Zone of skin (tissue), 1 donor: ENCODE results near the genes RCOR1 and LBHD2.

DNA sequence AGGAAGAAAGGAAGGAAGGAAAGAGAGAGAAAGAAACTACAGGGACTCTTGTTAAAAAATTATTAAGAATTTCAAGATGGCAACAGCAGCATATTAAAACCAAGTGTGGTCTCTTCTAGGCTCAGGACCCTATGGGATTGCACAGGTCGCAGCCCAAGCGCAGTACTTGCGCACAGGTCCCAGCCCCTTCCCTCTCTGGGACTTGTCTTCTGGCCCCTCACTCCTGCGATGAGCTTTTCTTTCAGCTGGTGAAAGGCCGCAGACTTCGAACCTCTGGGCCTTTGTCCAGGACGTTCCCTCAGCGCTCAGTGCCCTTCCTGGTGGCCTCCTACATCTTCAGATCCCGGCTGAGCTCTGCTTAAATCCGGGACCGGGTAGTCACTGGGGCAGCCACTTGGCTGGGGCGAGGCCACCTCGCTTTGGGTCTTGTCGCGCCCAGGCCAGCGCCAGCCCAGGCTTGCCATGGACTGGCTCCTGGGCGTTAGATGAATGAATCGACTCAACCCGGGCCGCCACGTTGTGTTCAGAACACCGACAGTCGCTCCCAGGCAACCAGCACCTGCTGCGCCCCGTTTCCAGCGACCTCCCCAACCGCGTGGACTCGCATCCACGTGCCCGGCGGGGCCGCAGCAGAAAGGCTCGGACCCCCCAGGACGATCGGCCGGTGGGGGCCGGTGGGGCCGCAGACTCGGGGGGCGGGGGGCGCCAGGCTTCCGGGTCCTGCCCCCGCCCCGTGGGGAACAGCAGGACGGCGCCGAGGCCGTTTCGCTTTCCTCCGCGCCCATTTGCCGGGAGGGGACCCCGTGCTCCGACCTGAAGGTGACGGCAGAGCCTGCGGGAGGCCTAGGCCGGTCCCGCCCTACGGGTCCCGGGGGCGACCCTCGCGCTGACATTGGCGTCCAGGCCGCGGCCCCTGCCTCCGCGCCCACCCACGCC lies 37.6 kb upstream of the RCOR1 start:
- RRBS: 1% methylated on average over 45 of the region's 70 CpGs

DNA sequence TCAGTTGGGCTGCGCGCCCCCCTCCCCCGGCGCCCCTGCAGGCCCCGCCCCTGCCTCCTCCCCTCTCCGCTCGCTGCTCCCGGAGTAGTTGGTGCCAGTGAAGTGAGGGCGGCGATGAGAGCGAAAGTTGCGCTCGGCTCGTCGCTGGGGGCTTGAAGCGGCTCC lies at the start of gene RCOR1:
TSS of gene RCOR1 (plus strand) at position 91 of the 165 bp plus-strand sequence.
- RRBS: 2% methylated on average over 8 of the region's 16 CpGs

- RRBS: no CpG with 5 or more reads among the region's 9 CpGs
These were observed 80.8 kb upstream of the TRAF3 start for GRCh38 chr14:102696342-102696951.

DNA sequence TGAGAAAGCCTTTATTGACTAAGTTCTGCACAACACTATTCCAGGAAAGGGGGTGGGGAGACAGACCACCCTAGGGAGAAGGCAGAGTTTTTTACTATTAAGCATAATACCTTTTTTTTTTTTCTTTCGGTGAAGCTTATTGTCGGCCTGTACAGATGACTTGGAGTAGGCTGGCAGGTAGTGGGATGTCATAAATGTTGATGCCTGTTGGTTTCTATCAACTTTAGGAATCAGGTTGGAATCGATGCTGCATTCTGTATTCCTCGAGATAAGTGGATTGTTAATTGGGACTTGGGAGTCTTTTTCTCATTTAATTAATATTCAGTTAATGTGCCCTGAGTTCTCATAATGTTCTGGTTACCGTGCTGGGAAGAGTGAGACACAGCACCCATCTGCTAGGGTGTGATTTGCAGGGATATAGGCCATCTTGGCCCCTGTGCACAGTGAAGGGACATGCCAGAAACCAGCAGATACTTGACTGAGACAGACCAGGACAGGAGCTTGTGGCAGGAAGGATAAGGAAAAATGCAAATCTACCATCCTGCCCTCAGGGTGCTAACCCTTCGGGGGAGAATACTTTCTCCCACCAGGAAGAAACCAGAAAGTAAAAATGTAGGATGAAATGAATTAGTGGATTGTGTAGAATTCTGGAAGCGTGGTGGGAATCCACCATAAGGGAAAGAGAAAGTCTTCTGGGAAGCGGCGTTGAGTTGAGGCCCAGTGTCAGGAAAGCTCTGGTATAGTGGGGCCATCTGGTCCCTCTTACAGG lies 3.3 kb downstream of the TRAF3 start:
- RRBS: no CpG with 5 or more reads among the region's 9 CpGs

DNA sequence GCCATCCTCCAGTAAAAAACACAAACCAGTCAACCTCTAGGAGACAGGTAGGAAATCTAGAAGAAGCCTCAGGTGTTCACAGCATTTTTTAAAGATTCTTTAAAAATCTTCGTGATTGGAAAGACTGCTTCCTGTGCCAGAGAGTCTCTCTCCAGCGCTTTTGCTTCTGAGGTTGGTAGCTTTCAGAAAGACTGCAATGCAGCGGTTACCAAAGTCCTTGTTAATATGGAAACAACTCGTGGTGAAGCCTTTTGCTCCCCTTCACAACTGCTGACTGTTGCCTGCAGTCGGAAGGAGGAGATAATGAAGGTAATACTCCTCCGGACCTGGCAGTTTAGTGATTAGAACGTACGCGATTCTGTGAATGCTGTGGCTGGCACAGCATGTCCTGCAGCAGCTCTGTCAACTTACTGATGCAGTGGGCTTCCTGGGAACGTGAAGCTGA lies 50.9 kb downstream of the TRAF3 start:
- RRBS: no CpG with 5 or more reads among the region's 10 CpGs

DNA sequence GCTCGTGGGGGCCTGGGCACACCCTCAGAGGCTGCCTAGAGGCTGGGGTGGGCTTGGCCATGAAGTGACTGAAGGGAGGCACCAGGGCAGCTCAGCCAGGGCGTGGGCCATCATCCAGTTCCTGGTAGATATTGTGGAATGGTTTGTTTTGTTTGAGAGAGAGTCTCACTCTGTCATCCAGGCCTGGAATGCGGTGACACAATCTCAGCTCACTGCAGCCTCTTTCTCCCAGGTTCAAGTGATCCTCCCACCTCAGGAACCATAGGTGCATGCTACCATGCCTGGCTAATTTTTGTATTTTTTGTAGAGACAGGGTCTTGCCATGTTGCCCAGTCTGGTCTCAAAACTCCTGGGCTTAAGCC lies 43.3 kb upstream of the AMN start:
- RRBS: no CpG with 5 or more reads among the region's 3 CpGs

GRCh38 chr14:102923194-102923560 lies 714 bp downstream of the AMN start:
- RRBS: 4% methylated on average over 13 of the region's 20 CpGs

GRCh38 chr14:103052292-103052819 lies 5.0 kb downstream of the CDC42BPB start:
- RRBS: no CpG with 5 or more reads among the region's 10 CpGs

DNA sequence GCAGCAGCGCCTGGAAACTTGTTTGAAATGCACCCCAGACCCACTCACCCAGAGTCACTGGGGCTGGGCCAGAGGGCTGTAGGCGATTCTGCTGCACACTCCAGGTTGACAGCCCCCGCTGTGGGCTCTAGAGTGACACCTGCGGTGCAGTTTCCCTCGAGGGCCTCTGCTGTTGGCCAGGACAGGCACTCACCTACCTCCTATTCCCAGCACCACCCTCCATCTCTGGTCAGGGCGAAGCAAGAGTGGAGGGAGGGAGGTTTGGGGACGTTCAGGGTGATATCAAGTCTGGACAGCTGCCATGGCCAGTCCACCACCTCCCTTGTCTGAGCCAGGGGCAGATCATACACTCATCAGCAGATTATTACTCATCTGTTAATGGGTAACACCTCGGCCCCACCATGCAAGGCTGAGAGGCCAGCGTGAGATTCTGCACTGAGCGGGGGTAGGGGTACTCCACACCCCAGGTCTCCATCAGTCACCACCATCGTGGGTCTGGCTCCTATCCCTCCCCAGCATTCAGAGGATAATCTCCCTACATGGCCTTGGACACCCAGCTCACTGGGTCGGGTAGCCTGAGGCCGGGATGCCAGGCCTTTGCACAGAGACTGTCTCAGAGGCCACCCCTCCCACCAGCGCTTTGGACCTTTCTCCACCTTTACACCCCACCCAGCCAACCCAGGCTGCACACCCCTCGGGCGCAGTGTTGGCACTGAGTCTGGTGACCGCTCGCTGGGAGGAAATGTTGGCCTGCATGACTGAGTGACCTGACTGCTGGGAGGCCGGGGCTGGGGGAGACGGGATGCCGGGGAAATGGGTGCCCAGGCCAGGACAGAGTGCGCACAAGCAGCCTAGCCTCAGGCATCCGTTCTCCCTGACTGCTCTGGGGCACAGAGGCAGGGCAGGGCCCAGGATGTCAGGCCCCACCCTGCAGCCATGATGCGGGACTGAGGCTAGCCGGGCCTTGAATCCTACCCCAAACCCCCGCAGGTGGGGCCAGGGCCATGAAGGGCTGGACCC lies 10.8 kb upstream of the LBHD2 start:
- RRBS: no CpG with 5 or more reads among the region's 26 CpGs

DNA sequence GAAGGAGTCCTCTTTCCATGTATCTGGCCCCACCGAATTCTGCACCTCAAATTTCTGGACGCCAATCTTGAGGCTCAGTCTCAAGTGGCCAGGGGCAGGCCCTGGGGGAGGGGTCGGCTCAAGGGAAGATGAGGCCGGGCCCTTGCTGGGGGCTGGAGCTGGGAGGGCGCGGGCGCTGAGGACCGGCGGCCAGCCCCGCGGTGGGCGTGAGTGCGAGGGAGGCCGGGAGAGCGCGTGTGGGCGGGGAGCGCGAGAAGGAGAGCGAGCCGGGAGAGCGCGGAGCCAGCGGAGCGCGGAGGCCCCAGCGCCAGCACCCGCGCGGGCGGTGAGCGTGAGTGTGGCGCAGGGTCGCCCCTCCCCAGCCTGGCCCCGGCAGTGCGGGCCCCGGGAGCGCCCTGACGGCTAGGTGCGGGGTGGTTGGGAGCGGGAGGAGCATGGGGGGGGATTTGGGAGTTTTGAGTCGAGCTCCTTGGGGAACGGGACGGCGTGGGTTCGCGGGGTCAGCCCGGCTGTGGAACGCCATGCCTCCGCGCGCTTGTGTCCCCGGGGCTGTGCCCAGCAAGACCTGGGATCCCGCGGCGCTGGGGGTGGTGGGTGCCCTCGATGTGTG lies at the start of gene LBHD2:
TSS of gene LBHD2 (plus strand) at position 269 of the 610 bp plus-strand sequence.
- RRBS: 11% methylated on average over 44 of the region's 57 CpGs

DNA sequence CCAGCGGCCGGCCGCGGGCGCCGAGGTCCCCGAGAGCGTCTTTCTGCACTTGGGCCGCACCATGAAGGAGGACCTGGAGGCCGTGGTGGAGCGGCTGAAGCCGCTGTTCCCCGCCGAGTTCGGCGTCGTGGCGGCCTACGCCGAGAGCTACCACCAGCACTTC lies 4.0 kb downstream of the TNFAIP2 start:
- RRBS: 6% methylated on average over 2 of the region's 20 CpGs

DNA sequence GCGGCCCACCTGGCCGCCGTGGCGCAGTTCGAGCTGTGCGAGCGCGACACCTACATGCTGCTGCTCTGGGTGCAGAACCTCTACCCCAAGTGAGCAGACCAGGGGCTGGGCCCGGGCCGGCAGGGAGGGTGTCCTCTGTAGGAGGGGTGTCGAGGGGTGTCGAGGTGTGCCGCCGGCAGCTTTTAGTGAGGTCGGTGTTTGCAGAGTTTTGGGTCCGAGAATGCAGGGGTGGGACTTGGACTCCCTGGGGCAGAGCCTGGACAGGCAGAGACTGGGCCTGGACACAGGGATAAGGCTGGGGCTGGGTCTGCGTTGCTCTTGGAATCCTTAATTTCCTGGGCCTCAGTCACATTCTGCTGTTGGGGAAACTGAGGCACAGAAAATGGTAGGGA lies 4.3 kb downstream of the TNFAIP2 start:
- RRBS: 71% methylated on average over 4 of the region's 17 CpGs

- RRBS: 15% methylated on average over 42 of the region's 76 CpGs
These were observed 15.5 kb downstream of the TNFAIP2 start for GRCh38 chr14:103138432-103139513.

DNA sequence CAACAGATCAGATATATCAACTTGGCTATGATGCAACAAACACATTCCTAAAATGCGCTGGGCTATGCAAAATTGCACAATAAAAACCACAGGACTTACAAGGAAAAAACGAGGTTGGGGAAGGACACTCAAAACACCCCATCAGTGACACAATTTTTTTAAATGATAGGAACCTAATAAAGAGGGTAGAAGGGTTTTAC lies 71.0 kb downstream of the TNFAIP2 start:
- RRBS: no CpG with 5 or more reads among the region's 2 CpGs

GRCh38 chr14:103377824-103378579 lies 7.2 kb upstream of the MARK3 start:
- RRBS: no CpG with 5 or more reads among the region's 8 CpGs

- RRBS: no CpG with 5 or more reads among the region's 7 CpGs
These were observed 20.5 kb downstream of the CKB start for GRCh38 chr14:103502027-103502572.

GRCh38 chr14:103532536-103532937 lies 3.5 kb downstream of the TRMT61A start:
- RRBS: 91% methylated on average over 5 of the region's 23 CpGs

GRCh38 chr14:103534351-103535116 lies 5.5 kb downstream of the TRMT61A start:
- RRBS: 72% methylated on average over 7 of the region's 27 CpGs

DNA sequence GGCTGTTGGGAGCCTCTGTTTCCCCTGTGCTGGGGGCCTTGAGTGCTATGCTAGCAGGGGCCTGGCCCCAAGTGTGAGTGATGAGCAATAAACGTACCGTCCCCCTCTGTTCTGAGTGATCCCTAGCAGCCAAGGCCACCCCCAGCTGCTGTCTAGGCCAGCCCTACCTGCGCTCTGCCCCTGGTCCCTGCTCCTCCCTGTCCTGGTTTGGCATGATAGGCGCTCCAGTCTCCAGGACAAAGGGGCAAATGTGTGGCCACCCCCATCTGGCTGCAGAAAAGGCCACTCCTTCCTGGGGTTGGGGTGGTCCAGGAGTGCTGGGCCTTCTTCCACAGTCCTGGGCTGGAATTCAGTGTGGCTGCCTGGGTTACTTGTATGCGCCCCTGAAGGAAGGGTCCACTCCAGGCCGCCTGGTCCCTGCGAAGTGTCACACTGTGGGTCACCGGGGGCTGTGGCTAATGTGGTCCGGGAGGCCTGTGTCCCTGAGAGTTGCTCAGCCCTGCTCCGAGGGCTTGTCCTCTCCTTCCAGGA lies 7.0 kb downstream of the TRMT61A start:
- RRBS: no CpG with 5 or more reads among the region's 10 CpGs

DNA sequence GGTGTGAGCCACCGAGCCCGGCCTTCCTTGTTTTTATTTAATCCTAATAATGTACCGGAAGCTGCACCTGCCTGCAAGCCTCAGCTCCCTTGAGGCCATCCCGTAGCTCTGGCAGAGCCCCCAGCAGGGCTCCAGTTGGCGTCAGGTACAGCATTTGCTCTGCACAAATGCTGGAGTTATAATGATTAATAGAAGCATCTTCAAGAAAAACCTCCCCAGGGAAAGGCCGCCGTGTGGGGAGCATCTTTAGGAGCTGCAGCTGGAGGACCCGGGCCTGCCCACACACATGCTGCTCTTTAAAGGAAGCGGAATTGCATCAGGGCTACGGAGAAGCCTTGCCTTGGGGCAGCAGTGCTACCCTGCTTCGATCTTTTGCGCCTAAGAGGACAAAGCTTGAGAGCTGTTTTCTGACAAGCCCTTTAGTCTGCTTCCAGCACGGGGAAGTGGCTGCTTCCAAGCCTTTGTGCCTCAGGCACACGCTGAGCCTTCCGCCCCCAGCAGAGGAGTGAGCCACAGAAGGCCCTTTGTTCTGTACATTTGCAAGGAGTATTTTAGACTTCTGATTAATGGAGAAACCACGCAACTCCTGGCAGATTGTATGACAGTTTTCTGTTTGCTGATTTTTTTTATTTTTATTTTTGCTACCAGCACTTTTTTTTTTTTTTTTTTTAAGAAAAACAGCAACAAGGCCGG lies 31.5 kb downstream of the COA8 start:
- RRBS: no CpG with 5 or more reads among the region's 17 CpGs